Liver (tissue), 9 donors: ENCODE measurements around a stretch of chr13.

DNA sequence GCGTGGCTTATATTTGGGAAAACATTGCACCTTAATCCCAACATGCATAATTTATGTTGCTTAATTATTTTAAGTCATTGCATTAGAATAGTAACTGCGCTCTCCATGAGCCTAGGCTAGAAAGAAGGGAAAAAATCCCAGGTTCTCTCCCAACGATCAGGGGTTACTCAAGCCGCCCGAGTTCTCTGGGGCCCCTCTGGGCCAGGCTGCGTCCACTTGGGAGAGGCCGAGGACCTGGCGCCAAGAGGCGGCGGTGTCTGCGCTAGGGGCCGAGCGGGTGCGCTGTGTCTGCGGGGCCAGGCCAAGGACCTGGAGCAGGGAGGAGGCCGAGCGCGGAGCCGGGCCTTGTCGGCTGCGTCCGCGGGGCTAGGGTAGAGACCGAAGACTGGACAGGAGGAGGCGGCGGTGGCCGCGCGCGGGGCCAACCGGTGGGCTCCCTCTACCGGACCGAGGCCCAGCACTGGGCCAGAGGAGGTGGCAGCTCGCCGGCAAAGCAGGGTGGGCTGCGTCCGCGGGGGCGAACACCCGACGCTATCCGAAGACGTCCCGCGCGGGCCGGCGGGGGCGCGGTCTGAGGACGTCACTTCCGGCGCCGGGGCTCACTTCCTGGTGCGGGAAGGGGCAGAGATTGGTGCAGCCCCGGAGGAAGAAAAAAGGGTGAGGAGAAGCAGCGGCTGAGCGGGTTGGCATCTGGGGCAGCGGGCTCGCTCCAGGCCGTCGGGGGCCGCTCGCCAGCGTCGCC is 38.1 kb downstream of the ARHGEF7 start:
- PRO-cap, 5 experiments: peak in 5 of 5 experiments; most common plus-strand start position 329 of the sequence (in 5); most common minus-strand start position 573 of the sequence (in 3)
- RAMPAGE, long total RNA, 2 experiments: no peak in any of the 2 experiments
- RRBS: 2% methylated on average over 31 of the region's 66 CpGs

- PRO-cap, 5 experiments: no peak in any of the 5 experiments
- RAMPAGE, long total RNA, 2 experiments: no peak in any of the 2 experiments
- RRBS: no CpG with 5 or more reads among the region's 10 CpGs
These were observed 63.4 kb downstream of the ARHGEF7 start for GRCh38 chr13:111178393-111178985.

DNA sequence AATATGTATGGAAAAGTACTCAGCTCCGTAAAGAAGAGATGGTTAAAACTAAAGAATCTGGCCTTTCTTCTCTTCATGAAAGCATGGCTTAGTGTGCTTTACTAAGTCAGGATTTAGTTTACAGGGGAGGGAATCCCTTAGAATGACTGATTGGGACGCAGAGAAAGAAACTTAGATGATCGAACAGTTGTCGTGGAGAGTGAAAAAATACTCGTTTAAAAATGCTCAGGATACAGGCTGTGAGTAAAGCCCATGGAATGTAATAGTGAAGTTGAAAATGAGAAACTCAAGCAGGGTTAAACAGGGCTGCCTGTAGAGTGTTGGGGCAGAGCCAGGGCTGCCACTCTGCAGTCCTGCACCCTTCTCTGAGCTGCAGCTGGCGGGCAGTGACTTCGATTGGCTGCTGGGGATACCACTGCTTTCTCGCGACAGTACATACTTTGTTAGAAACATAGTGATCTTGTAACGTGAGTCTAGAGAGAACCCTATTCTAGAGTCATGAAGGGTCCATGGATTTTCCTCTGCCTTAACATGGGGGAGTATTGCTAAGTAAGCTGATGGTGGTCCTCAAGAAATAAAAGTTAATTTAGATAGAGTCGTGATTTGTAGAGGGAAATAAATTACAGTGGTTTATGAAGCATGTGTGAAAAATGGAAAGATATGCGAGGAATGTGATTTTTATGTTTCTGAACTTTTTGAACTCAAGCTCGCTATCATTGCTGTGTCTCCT is 95.4 kb downstream of the ARHGEF7 start:
- PRO-cap, 5 experiments: no peak in any of the 5 experiments
- RAMPAGE, long total RNA, 2 experiments: no peak in any of the 2 experiments
- RRBS: no CpG with 5 or more reads among the region's 13 CpGs

GRCh38 chr13:111212036-111212701 is 97.1 kb downstream of the ARHGEF7 start:
- PRO-cap, 5 experiments: no peak in any of the 5 experiments
- RAMPAGE, long total RNA, 2 experiments: no peak in any of the 2 experiments
- RRBS: no CpG with 5 or more reads among the region's 13 CpGs

DNA sequence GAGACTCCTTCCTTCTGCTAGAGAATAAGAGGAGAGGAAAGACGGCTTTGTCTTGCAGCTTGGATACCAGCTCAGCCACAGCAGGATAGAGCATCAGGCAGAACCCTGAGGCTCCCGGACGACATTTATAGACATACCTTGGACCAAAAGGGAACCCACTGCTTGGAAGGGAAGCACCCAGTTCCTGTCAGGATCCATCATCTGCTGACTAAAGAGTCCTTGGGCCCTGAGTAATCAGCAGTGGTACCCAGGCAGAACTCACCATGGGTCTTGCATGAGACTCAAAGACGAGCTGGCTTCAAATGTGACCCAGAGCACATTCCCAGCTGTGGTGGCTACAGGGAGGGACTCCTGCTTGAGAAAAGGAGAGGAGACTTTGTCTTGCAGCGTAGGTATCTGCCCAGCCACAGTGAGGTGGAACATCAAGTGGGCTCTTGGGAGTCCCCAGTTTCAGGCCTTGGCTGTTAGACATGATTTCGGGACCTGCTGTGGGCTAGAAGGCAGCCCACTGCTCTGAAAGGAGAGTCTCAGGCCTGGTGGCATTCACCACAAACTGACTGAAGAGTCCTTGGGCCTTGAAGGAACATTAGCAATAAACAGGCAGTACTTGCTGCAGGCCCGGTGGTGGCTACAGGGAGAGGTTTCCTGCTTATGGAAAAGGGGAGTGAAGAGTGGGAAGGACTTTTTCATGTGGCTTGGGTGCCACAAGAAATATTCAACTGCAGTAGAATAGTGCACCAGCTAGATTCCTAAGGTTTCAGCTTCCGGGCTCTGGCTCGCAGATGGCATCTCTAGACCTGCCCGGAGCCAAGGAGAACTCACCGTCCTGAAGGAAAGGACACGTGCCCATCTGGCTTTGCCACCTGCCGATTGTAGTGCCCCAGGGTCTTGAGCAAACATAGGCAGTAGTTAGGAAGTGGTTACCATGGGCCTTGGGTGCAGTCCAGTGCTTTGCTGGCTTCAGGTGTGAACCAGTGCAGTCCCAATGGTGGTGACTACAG is 61.8 kb upstream of the TEX29 start:
- PRO-cap, 5 experiments: no peak in any of the 5 experiments
- RAMPAGE, long total RNA, 2 experiments: no peak in any of the 2 experiments
- RRBS: no CpG with 5 or more reads among the region's 13 CpGs

DNA sequence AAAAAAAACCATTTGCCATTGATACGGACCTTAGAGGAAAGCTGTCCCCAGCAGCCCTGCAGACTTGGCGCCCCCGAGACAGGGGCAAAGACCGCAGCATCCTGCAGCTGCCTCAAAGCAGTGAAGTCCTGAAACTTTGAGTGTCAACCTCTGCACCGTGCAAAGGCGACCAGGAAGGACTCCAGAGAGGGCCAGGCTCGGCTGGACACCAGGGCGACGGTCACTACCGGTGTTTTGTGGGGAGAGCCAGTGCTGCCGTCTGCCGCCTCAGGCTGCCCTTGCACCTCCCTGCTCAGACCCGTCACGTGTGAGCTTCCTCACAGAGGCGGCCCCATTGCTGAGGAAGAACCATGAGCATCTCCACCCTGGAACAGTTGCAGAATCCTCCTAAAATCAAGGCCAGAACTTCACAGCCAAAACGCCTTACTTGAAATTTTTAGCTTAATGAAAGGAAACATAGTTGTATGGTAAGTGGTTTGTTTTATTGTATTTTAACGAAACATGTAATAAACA is 146.6 kb upstream of the SPACA7 start:
- PRO-cap, 5 experiments: peak in 2 of 5 experiments; most common plus-strand start position 162 of the sequence (in 1)
- RAMPAGE, long total RNA, 2 experiments: no peak in any of the 2 experiments
- RRBS: no CpG with 5 or more reads among the region's 17 CpGs

- PRO-cap, 5 experiments: peak in 4 of 5 experiments; most common plus-strand start chr13:112248257 (in 2); most common minus-strand start chr13:112248251 (in 1)
- RAMPAGE, long total RNA, 2 experiments: no peak in any of the 2 experiments
- RRBS: 8% methylated on average over 4 of the region's 23 CpGs
These were observed 128.0 kb upstream of the SPACA7 start for GRCh38 chr13:112247917-112248875.

GRCh38 chr13:112394961-112395439 is 18.8 kb downstream of the SPACA7 start:
- PRO-cap, 5 experiments: no peak in any of the 5 experiments
- RAMPAGE, long total RNA, 2 experiments: no peak in any of the 2 experiments
- RRBS: 45% methylated on average over 5 of the region's 18 CpGs

GRCh38 chr13:112473797-112474218 is 97.7 kb downstream of the SPACA7 start:
- PRO-cap, 5 experiments: peak in 3 of 5 experiments; most common plus-strand start chr13:112474088 (in 1); most common minus-strand start chr13:112473950 (in 2)
- RAMPAGE, long total RNA, 2 experiments: no peak in any of the 2 experiments
- RRBS: no CpG with 5 or more reads among the region's 5 CpGs

- PRO-cap, 5 experiments: no peak in any of the 5 experiments
- RAMPAGE, long total RNA, 2 experiments: no peak in any of the 2 experiments
- RRBS: 30% methylated on average over 1 of the region's 5 CpGs
These were observed 45.9 kb upstream of the ATP11A start for GRCh38 chr13:112644079-112644278.

DNA sequence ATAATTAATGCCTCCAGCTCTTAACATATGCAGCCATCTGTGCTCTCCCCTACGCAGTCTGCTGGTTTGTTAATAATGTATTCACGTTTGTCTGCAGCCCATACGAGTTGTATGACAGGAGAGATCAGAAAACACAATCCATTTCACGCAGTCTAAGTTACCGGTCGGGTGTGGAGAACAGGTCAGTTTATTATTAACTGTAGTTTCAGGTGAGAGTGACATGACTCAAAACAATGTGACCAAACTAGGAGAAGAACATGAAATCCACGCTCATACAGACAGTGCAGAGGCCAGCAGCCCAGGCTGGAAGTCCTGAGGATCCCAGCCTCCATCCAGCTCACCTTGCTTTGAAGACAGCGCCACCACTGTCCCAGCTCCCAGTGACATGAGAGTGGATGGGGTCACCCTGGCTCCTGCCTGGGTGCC is 19.8 kb upstream of the ATP11A start:
- PRO-cap, 5 experiments: no peak in any of the 5 experiments
- RAMPAGE, long total RNA, 2 experiments: no peak in any of the 2 experiments
- RRBS: no CpG with 5 or more reads among the region's 8 CpGs

DNA sequence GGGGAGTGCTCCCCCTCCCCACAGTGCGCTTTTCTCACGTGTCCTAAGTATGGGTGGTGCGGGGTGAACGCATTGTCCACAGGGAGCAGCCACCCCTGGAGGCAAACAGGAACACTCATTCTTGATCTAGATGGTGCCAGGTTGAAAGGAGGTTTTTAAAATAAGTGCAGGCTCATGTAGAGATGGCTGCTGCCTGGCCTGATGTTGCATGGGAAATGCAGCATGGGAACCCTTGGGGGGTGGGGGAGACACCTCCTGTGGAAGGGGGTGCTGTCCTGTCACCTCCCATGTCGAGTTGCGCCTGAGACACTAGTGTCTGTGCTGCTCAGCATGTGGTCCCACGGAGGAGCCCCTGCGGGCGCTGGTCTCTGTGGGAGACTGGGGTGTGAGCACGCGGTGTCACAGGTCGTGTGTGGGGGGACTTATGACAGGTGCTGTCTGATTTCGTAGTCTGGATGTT is 52.2 kb downstream of the ATP11A start:
- PRO-cap, 5 experiments: no peak in any of the 5 experiments
- RAMPAGE, long total RNA, 2 experiments: no peak in any of the 2 experiments
- RRBS: no CpG with 5 or more reads among the region's 13 CpGs

GRCh38 chr13:112884189-112884765 is 84.7 kb upstream of the MCF2L start:
- PRO-cap, 5 experiments: no peak in any of the 5 experiments
- RAMPAGE, long total RNA, 2 experiments: no peak in any of the 2 experiments
- RRBS: no CpG with 5 or more reads among the region's 8 CpGs

- PRO-cap, 5 experiments: no peak in any of the 5 experiments
- RAMPAGE, long total RNA, 2 experiments: no peak in any of the 2 experiments
- RRBS: no CpG with 5 or more reads among the region's 16 CpGs
These were observed 63.0 kb upstream of the MCF2L start for GRCh38 chr13:112905861-112906578.

DNA sequence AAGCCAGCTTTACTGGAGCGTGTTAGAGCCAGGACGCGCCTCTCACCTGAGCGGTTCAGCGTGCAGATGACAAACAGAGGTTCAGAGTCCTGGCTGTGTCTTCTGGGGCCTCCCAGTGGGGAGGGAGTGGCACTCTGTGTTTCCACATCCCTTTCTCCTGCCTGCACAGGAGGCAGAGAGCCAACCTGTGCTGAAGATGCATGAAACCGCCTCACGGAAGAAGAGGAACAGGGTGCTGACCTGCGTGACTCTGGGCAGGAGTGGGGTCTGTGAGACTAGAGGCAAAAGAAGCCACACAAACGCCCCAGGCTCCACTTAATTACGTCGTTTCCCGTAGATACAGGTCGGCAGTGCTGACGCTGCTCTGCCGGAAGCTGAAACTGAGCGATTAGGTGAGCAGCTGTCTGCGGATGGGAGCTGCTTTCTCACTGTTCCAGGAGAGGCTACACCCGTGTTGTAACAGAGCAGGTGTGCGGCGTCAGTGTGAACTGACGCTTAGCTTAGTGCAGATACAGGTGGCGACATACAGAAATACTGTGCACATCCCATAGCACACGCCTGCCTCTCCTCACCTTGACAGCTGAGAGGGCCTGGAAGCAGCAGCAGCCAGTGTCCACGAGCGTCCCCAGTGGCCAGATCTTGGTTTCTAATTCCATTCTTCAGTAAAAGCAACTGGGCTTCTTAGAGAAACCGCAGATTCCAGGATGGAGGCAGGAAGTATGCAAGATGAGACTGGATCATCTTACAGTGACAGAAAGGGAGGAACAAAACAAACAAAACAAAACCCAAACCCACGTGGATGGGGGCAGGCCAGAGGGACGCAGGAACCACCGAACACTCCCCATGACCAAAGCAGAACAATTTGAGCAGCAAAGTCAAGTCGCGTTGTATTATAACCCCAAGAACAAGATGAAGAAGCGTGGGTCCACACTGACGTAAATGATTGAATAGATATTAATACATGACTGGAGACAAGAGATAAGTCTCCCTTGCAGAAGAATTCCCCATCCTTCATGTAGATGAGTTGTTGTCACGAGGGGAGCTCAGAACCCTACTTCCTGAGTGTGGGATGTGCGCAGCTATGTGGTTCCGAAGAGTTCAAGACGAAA is 37.6 kb upstream of the MCF2L start:
- PRO-cap, 5 experiments: peak in 1 of 5 experiments; most common minus-strand start position 864 of the sequence (in 1)
- RAMPAGE, long total RNA, 2 experiments: no peak in any of the 2 experiments
- RRBS: no CpG with 5 or more reads among the region's 37 CpGs

- PRO-cap, 5 experiments: peak in 3 of 5 experiments; most common plus-strand start chr13:112959566 (in 1); most common minus-strand start chr13:112959282 (in 3)
- RAMPAGE, long total RNA, 2 experiments: no peak in any of the 2 experiments
- RRBS: no CpG with 5 or more reads among the region's 12 CpGs
These were observed 9.8 kb upstream of the MCF2L start for GRCh38 chr13:112959185-112959679.

DNA sequence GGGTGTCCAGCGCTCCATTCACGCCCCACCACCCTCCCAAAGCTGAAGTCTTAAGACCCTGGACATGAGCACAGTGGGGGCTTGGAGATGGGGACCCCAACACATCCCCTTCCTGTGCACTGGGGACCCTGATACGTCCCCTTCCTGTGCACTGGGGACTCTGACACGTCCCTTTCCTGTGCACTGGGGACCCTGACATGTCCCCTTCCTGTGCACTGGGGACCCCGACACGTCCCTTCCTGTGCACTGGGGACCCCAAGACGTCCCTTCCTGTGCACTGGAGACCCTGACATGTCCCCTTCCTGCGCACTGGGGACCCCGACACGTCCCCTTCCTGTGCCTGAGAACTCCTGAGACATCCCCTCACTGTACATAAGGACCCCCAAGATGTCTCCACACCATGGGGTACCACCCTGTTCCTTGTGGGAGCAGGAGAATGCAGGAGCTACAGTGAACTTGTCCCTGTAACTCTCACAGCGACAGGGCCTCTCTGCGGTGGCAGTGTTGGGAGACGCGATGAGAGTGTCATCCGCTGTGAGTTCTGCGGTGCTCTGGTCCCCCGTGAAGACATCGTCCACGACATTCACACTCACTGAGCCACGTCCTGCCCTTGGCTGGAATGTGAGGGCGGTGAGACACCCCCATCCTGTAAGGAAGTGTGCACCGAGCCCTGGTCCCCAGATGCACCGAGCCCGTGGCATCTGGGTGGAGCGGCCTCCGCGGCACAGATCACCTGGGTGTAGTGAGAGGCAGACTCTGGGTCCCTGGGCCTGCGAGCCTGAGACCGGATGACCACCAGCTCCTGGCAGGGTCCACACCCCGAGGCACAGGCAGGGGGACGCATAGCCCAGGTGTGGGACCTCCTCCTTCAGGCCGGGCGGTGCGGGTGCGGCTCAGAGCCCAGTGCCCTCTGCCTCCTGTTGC is 12.1 kb downstream of the MCF2L start:
- PRO-cap, 5 experiments: no peak in any of the 5 experiments
- RAMPAGE, long total RNA, 2 experiments: no peak in any of the 2 experiments
- RRBS: no CpG with 5 or more reads among the region's 35 CpGs

- PRO-cap, 5 experiments: peak in 3 of 5 experiments; most common plus-strand start chr13:112998785 (in 3); most common minus-strand start chr13:112998630 (in 1)
- RAMPAGE, long total RNA, 2 experiments: no peak in any of the 2 experiments
- RRBS: no CpG with 5 or more reads among the region's 13 CpGs
These were observed 29.5 kb downstream of the MCF2L start for GRCh38 chr13:112998536-112998853.

- PRO-cap, 5 experiments: no peak in any of the 5 experiments
- RAMPAGE, long total RNA, 2 experiments: no peak in any of the 2 experiments
- RRBS: no CpG with 5 or more reads among the region's 21 CpGs
These were observed 55.8 kb upstream of the F7 start for GRCh38 chr13:113049572-113050453.

GRCh38 chr13:113065277-113065892 is 40.2 kb upstream of the F7 start:
- PRO-cap, 5 experiments: no peak in any of the 5 experiments
- RAMPAGE, long total RNA, 2 experiments: no peak in any of the 2 experiments
- RRBS: 96% methylated on average over 6 of the region's 26 CpGs